Neural progenitor cell (in vitro differentiated cells): ENCODE results near the genes ZBTB25 and HSPA2.

- RAMPAGE, long total RNA: no peak
Measured at GRCh38 chr14:64193699-64194176, 100.4 kb downstream of the ESR2 start.

GRCh38 chr14:64195303-64196136 lies 98.7 kb downstream of the ESR2 start:
- RAMPAGE, long total RNA: no peak

DNA sequence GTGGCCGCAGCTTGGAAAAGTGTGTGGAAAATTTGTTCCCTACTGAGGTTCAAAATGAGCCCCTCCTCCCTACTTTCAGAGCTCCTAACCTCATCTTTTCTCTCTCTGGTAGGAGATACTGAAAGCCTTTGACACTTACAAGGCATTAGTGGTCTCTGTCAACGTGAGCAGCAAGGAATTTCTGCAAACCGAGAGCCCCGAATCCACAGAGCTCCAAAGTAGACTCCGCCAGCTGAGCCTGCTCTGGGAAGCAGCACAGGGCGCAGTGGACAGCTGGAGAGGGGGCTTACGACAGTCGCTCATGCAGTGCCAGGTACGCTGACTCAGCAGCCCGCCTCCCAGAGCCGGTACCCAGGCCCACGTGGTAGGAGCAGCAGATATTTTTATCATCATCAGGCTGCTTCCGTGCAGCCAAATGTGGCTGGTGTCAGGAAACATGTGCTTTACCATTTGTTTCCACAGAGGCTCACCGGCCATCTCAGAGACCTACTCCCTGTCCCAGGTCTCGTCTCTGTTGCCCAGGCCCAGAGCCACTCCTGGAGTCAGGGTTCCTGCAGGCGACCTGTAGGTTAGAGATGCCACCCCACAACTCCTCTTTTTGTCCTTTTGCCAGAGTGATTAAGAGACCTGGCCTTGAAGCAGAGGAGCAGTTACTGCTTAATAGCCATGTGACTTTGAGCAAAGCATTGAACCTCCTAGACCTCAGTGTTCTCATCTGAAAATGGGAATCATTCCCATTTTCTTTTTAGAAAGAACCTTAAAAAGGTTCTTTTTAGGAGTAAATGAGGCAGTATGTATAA lies 73.6 kb downstream of the ESR2 start:
- RAMPAGE, long total RNA: no peak

- RAMPAGE, long total RNA: no peak
Measured at GRCh38 chr14:64238034-64239120, 55.8 kb downstream of the ESR2 start.

DNA sequence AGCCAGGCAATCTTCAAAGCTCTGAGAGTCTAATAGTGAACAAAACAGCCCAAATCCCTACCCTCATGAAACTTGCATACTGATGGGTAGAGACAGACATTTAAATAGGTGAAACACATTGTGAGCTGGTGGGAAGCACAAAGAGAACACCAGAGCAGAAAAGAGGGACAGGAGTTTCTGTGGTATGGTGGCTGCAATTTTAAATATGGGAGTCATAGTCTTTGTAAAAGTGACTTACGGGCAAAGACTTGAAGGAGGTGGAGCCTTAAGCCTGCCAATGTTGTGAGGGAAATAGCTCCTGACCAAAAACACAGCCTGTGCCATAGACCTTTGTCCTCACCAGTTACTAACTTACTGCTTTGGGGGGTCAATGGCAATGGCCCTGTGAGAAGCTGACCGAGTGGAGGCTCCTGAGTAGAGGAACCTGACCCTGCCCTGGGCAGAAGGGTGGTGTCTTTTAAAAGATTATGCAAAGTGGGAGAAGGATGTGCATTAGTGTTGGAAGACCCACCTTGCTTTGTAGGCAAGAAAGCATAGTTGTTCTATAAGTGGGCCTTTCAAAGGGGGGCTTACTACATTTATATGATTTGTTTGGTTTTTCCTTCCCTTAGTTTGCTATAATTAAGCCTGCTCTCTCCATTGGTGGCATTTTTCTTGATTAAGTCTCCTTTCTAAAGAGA lies 3.8 kb downstream of the MTHFD1 start:
- RAMPAGE, long total RNA: no peak

- RAMPAGE, long total RNA: no peak
Measured at GRCh38 chr14:64401688-64402074, 13.5 kb downstream of the MTHFD1 start.

DNA sequence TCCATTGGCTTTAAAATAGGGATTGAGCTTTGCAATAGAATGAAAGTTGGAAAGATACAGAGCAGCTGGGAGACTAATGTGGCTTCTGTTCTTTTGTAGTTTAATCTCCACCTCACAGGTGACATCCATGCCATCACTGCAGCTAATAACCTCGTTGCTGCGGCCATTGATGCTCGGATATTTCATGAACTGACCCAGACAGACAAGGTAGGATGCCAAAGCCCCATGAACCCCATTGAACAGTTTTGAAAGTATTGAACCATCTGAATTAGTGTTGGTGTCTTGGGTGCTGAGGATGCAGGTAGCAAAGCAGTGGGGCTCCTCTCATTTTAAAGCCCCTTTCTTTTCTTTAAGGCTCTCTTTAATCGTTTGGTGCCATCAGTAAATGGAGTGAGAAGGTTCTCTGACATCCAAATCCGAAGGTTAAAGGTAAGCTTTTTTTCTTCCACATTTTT lies 33.8 kb upstream of the AKAP5 start:
- RAMPAGE, long total RNA: no peak

DNA sequence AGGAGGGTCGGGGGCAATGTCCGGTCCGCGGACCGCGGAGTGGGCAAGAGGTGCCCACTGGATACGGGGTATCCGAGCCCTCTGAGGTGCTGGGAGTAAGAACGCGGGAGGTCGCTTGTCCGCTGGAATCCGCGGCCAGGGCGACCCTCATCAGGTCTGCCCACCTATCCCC lies 234 bp downstream of the AKAP5 start:
- RAMPAGE, long total RNA: no peak

DNA sequence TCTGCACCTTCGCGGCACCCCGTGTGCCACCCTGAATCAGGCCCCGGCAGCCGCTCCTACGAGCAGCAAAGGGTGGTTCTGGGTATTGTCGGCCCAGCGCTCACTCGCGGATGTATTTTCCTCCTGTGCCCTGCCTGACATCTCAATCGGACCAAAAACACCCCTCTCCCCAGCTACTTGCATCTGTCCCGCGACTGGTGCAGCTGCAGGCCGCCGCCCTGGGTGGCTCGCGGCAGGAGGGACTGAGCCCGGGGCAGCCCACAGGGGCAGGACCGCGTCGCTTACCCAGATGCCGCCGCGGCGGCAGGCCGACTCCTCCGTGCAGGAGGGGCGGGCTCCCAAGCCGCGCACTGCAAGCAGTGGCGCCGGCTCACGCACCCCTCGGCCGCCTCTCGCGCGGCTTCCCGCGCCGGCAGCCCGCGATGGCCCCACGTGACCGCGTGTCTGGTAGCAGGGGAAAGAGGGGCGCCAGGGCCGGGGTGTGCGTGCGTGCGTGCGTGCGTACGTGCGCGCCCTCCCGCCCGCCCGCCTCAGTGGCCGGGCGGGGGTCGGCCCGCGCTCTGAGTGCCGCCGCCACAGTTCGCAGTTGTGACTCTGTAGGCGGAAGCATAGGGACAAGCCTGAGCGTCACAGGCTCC lies at the start of gene ZBTB25:
TSS of gene ZBTB25 (minus strand) at position 463 of the 638 bp plus-strand sequence.
- RAMPAGE, long total RNA: no peak

DNA sequence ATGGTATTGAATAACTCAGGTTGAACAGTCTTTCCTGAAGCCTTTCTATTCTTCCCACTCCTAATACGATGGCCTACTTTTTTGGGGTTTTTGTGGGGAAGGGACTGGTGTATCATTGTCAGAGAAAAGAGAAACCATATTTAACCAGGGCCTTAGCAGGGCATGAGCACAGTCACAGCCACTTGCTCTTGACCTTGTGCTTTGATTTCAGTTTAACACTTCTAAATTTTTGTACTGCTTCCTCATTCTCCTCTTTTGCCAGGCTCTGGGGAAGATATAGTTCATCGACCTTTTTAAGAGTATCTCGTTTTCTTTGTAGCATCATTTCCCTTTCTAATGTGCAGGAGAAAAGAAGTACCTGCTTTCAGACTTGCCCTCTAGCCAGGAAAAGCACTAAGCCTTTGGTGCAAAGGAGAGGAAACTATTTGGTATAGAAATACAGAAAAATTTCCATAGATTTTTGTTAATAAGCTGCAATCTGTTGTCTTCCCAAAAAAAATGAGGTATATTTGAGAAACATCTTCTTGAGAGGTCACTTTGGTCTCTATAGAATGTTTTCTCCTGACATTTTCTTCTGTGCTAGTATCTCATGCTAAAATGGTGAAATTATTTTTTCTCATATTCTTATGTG lies 2.2 kb downstream of the ZBTB1 start:
- RAMPAGE, long total RNA: no peak

DNA sequence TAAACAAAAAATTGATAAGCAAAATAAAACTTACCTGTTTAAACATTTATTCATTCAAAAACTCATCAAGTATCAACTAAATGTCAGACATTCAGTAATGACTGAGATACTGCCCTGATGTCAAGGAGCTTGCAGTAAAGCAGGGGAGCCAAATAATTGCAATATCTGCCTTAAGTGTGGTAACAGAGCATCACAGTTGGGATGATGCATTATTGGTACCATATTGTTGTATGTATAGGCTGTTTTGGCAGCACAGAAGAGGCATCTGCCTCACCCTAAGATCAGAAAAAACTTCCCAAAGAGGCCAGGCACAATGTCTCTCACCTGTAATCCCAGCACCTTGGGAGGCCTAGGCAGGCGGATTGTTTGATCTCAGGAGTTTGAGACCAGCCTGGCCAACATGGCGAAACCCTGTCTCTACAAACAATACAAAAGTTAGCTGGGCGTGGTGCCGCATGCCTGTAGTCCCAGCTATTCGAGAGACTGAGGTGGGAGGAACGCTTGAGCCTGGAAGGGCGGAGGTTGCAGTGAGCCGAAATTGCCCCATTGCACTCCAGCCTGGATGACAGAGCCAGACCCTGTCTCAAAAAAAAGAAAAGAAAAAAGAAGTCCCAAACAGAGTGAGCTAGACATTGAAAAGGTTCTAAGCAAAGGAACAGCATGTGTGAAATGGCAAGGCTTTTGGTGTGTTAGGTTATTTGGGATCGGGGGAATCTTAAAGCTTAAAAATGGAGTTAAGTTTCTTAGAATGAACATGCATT lies 4.4 kb downstream of the ZBTB1 start:
- RAMPAGE, long total RNA: no peak

GRCh38 chr14:64522658-64523181 lies 17.8 kb upstream of the HSPA2 start:
- RAMPAGE, long total RNA: no peak

DNA sequence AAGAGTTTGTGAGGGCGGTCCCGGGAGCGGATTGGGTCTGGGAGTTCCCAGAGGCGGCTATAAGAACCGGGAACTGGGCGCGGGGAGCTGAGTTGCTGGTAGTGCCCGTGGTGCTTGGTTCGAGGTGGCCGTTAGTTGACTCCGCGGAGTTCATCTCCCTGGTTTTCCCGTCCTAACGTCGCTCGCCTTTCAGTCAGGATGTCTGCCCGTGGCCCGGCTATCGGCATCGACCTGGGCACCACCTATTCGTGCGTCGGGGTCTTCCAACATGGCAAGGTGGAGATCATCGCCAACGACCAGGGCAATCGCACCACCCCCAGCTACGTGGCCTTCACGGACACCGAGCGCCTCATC lies at the start of gene HSPA2:
TSS of gene HSPA2 (plus strand) at position 90 of the 354 bp plus-strand sequence.
- RAMPAGE, long total RNA: no peak

DNA sequence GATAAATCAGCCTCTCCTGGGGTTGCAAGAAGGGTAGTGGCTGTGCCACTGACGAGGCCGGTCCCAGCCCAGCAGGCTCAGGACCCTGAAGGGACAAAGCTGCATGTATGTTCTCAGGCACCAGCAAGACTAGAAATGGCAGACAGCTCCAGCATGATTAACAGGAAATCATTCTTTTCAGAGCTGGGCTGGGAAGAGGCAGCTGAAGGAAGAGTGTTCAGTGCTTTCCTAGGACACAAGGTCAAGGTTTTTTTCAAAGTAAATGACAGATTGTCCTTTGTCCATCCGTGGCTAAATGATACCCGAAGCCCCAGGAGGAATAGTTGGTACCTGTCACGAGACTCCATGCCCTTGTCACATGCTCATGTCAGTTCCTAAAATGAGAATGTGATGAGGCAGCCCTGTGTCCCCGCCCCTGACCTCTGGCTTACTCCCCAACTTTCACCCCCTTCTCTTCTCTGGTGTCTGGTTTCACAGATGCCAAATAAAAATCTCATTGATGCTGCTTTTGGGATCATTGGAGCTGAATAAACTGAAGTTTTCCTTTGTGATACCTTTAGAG lies 65.2 kb downstream of the PPP1R36 start:
- RAMPAGE, long total RNA: no peak

GRCh38 chr14:64648524-64648933 lies 55.7 kb upstream of the PLEKHG3 start:
- RAMPAGE, long total RNA: no peak

GRCh38 chr14:64656842-64657336 lies 47.3 kb upstream of the PLEKHG3 start:
- RAMPAGE, long total RNA: no peak

GRCh38 chr14:64680124-64680906 lies 23.9 kb upstream of the PLEKHG3 start:
- RAMPAGE, long total RNA: no peak

- RAMPAGE, long total RNA: no peak
Measured at GRCh38 chr14:64688685-64689364, 15.4 kb upstream of the PLEKHG3 start.

GRCh38 chr14:64720170-64720879 lies 16.1 kb downstream of the PLEKHG3 start:
- RAMPAGE, long total RNA: no peak

- RAMPAGE, long total RNA: no peak
Measured at GRCh38 chr14:64722869-64723400, 18.7 kb downstream of the PLEKHG3 start.